SK-MEL-5 (cell line): ENCODE measurements around a stretch of chr13.

DNA sequence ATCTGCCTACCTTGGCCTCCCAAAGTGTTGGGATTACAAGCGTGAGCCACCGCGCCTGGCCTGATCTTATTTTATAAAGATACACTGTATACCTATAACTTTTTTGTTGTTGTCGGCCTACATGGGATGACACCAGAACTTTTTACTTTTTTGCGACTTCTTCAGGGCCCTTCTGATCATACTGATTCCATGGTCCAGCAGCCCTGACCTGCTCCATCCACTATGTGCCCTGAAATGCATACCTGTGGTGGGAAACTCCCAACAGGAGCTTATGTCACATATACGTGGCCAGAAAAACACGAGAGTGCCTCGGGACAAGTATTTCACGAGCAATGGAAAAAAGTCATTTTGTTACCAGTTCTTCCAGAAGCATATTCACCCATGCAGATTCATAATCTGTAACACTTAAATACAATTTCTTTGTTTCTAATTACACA lies 1174.3 kb downstream of the KLF5 start:
RAMPAGE:
- cytosol, long total RNA = no peak
- long total RNA = no peak
- nucleus, long total RNA = no peak

DNA sequence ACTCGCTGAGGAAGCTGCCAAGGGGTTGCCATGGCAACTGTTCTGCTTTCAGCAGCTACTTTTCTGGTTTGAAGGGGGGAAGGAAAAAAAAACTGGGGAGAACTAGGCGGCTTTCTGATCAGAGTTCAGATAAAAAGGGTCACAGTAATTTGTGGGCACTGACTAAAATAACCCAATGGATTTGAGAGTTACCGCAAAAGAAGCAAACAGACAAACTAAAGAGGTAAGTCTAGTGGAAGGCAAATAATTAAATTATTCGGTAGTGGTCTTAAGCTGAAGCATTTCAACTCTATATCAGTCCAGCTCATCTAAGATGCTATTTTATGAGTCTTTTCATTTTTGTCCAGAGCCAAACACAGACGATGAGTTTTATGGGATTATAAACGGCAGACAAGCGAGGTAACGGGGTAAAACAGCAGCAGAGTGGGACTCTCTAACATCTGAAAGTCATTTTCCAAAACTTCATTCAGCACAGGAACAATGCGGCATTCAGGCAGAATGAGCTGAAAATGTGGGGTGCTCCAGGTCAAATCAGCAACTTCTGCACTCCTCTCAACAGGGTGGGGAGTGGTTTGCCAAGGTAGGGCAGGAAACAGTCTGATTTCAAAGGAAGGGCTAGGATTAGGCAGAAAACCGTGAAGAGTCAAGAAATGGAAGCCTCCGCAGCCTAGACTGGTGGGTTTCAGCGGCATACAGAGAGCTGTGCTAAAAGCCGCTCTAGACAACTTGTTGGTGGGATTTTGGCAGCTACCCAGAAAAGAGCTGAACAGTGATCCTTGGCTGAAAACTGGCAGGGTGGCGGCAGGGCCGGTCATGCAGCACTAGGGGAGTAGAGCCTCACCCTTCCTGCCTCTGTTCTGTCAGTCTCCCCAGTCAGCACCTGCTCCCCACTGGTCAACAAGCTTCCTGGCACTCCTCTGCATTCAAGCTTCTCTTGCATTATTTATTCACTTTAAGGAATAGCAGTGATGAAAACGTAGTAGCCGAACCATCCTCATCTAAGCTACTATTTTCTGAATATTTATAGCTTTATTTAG lies 1193.7 kb downstream of the TBC1D4 start:
RAMPAGE:
- cytosol, long total RNA = no peak
- long total RNA = no peak
- nucleus, long total RNA = no peak

DNA sequence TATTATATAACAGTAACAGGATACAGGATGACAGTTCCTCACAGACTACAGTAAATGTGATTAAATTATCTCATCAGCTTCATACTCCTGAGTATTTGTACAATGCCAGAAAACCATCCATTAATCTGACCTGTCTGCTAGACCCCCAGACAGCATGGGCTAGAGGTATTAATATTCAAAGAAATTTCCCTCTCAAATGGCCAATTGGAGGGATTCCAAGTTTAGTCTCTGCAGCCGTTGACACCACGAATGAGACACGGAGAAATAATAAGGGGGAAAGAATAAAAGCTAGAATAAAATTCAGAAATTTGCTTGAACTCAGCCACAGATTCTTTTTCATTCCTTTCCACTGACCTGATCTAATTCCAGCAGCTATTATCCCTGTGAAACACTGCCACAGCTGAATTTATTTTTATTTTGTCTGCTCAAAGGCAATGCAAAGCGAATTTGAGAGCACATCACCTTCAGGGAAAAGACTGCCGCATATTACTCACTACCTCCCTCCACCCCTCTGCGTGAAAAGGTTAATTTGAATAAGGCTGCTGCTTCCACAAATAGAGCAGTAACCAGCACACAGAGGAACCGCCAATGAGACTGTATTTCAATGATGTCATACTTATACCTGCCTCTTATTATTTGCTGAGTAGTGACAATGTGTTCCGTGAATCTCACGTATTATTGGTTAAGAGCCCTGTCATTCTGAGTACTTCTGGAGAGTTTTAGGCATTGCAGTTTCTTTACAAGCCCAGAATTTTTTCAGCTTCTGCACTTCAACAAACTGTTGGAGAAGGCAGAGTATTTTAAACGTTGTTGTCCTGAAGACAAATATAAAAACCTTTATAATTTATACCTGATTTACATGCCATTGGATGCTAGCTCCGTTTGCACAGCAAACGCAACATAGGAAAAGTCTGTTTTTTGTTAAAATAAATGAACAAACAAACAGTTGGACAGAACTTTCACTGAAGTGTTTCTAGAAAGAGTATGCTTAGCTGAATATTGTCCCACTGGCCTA lies 1191.7 kb downstream of the TBC1D4 start:
RAMPAGE:
- cytosol, long total RNA = no peak
- long total RNA = no peak
- nucleus, long total RNA = no peak

GRCh38 chr13:75133102-75133379 lies 348.9 kb downstream of the TBC1D4 start:
RAMPAGE:
- cytosol, long total RNA = no peak
- long total RNA = no peak
- nucleus, long total RNA = no peak

GRCh38 chr13:75173877-75174396 lies 308.0 kb downstream of the TBC1D4 start:
RAMPAGE:
- cytosol, long total RNA = no peak
- long total RNA = no peak
- nucleus, long total RNA = no peak

DNA sequence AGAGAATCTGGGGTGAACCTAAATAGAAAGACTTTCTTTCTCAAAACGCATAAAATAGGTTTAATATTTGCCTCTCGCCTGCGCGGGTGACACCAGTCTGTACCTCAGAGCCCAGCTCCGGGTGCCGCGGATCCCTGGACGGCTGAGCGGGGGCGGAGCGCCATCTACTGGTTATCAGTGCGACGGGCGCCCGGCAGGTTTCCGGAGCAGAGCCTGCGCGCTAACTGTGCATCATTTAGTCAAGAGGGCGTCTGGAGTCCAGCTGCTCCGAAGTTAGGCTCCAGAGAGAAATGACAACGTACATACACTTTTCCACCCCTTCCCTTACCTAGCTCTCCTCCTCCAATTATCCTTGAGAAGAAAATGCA lies 262.2 kb downstream of the TBC1D4 start:
RAMPAGE:
- cytosol, long total RNA = no peak
- long total RNA = no peak
- nucleus, long total RNA = no peak

GRCh38 chr13:75789463-75789929 lies 153.4 kb downstream of the LMO7 start:
RAMPAGE:
- cytosol, long total RNA = no peak
- long total RNA = no peak
- nucleus, long total RNA = no peak

DNA sequence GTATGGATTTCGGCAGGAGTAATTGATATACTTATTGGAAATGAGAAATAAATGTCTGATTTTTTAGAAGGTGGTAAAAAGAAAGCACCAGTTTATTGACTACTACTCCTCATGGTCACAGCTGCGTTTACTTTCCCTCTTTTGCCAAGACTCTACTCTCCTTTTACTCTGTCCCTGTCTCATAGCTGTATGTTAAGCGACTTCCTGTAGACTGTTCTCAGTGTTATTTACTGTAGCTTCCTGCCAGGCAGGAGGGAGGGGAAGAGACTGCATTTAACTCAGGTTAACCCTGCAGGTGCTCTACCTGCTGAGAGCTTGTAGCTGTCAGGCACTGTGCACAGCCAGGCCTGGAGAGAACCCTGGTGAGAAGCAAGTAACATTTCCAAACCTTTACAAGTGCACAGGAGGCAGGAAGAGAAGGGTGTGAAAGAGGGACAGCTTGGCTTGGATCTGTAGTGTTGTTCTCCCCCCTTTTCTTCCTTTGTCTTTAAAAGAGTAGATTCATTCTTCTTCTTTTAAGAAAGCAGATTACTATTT lies 167.0 kb downstream of the LMO7 start:
RAMPAGE:
- cytosol, long total RNA = no peak
- long total RNA = no peak
- nucleus, long total RNA = no peak

GRCh38 chr13:75806098-75806474 lies 170.0 kb downstream of the LMO7 start:
RAMPAGE:
- cytosol, long total RNA = no peak
- long total RNA = no peak
- nucleus, long total RNA = no peak

DNA sequence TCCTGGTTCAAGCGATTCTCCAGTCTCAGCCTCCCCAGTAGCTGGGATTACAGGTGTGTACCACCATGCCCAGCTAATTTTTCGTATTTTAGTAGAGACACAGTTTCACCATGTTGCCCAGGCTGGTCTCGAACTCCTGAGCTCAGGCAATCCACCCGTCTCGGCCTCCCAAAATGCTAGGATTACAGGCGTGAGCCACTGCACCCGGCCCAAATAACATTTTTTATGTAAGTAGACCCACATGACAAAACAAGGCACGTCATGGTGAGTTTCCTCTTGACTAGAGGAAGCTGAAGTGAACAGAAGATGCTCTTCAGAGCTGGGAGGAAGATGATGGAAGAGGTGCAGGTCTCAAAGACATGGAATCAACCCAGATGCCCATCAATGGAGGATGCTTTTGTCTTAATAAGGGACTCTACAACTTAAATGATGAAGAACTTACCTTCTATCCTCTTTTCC lies 139.0 kb downstream of the KCTD12 start:
RAMPAGE:
- cytosol, long total RNA = no peak
- long total RNA = no peak
- nucleus, long total RNA = no peak

DNA sequence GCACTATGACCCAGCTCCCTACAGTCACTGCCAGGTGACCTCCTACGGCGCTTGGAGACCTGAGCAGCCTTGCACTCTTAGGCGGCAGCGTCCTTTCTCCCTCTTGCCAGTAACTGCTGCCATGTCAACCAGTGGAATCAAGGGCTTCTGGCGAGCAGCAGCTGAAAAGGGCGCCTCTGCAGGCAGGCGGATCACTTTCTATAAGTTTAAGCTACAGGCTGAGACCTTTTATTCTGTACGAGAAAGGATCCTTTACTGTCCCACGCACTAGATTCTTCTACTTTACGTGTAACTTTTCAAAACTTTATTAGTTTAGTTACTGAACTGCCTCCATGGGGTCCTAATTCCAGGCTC lies 2.0 kb downstream of the KCTD12 start:
RAMPAGE:
- cytosol, long total RNA = no peak
- long total RNA = no peak
- nucleus, long total RNA = no peak

DNA sequence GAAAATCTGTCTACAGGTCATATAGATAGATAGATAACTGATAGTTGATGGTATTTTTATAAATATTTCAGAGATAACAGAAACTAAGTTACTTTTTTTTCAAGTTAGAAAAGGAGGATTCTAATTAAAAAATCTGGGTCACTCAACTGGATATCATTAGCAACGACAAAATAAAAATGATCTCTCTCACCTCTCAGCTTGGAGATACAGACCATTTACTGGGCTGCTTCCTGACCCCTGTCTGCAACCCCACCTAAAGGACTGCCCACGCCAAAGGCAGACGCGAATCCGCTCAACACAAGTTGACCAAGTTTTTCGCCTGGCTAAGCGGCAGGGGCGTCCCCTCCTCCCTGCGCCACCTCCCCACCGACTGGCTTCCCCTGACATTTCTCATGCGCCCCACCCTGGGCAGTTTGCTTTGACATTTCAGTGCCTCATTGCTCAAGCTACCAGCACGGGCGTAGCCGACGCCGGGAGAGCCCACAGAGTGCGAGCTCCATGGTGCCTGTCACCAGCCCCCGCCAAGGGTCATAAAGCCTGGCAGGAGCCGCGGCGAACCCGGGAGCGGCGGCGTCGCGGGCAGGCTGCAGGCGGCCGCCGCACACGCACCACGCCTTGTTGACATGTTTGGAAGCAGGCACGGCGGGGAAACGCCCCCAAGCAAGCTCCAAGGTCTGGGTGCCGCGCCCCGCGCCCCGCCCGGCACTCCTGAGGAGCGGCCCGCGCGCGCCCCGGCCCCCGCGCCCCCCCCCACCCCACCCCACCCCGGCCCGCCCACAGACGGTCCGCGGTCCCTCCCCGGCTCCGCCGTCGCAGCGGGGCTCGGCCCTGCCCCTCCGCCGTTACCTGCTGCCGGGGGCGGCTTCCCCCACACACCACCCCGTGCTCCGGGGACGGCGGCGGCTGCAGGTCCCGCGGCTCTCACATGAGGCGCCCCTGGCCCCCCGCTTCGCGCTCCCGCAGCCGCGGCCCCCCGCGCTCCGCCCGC lies 684 bp downstream of the FBXL3 start:
RAMPAGE:
- cytosol, long total RNA = no peak
- long total RNA = no peak
- nucleus, long total RNA = no peak

DNA sequence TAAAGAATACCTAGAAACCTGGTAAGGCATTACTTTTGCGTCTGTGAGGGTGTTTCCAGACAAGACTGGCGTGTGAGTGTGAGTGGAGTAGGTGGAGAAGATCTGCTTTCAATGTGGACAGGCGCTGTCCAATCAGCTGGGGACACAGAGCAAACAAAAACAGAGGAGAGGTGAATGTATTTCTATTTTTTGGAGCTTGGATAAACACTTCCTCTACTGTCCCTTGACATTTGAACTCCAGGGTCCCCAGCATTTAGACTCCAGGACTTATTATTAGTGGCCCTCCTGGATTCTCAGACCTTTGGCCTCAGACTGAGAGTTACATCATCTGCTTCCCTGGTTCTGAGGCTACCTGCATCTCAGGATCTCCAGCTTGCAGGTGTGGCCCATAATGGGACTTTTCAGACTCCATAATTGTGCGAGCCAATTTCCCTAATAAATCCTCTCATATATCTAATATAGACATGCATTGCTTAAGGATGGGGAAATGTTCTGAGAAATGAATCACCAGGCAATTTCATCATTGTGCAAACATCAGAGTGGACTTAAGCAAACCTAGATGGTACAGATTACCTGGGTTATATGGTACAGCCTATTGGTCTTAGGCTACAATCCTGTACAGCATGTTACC lies 116.3 kb upstream of the FBXL3 start:
RAMPAGE:
- cytosol, long total RNA = no peak
- long total RNA = no peak
- nucleus, long total RNA = no peak

RAMPAGE:
- cytosol, long total RNA = no peak
- long total RNA = no peak
- nucleus, long total RNA = no peak
Measured at GRCh38 chr13:77144755-77145883, 118.2 kb upstream of the FBXL3 start.

DNA sequence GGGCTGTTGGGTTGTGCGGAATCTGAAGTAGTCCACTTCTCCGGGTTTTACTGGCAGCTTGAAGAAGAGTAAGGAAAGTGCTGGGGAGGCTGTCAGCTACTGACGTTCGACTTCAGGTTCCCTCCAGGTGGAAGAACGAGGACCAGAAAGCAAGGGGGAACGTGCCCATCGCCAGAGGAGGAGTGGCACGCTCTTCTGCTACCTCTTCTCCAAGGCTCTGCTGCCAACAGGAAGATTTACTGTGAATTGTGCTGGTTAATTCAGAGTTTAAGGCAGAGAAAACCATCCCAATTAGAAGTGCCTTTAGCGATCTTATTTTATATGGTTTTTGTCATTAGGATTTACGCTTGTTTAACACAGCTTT lies 295 bp upstream of the MYCBP2 start:
RAMPAGE:
- cytosol, long total RNA = no peak
- long total RNA = no peak
- nucleus, long total RNA = no peak

RAMPAGE:
- cytosol, long total RNA = no peak
- long total RNA = no peak
- nucleus, long total RNA = no peak
Measured at GRCh38 chr13:77390575-77390907, 63.6 kb upstream of the MYCBP2 start.

DNA sequence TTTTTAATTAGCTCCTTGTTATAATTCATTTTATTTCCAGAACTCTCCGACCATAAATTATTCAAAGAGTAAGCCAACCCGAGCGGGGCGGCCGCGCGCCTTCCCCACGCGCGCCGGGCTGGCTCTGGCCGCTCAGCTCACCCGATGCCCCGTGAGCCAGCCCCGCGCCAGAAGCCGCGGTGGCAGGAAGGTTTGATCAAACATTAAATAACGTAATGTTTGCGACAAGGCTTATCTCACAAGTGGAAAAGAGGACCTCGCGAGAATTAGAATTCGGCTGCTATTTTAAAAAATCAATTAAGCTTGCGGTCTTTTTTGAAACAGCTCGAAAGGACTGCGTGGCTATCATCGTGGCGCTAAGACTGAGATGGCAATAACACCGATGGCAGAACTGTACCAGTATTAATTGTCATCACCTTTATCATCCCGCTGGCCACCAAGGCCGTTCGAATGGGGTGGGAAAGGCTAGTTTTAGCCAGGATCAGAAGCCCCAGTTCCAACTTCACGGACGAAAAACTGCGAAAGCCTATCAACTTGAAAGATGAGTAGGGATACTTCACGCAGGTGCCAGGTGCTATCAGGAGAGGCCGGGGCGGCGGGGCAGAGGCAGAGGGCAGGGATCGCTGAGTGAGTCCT lies 6.5 kb downstream of the POU4F1 start:
RAMPAGE:
- cytosol, long total RNA = no peak
- long total RNA = no peak
- nucleus, long total RNA = no peak

GRCh38 chr13:79402006-79402399 lies 4.1 kb downstream of the RBM26 start:
RAMPAGE:
- cytosol, long total RNA = no peak
- long total RNA = no peak
- nucleus, long total RNA = no peak

DNA sequence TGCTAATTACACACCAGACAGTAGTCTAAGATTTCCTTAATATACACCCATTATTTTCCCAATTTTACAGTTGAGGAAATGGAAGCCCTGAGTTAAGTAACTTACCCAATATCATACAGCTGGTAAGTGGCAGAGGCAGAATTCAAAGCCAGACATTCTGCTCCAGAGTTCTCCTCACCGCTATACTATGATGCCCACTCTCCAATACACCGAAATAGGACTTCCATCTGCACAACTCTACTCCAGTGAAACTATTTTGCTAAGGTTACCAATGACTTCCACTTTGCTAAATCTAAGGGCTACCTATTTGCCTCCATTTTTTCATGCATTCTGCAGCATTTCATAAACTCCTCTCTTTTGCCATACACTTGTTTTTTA lies 2.5 kb downstream of the RBM26 start:
RAMPAGE:
- cytosol, long total RNA = no peak
- long total RNA = no peak
- nucleus, long total RNA = no peak

DNA sequence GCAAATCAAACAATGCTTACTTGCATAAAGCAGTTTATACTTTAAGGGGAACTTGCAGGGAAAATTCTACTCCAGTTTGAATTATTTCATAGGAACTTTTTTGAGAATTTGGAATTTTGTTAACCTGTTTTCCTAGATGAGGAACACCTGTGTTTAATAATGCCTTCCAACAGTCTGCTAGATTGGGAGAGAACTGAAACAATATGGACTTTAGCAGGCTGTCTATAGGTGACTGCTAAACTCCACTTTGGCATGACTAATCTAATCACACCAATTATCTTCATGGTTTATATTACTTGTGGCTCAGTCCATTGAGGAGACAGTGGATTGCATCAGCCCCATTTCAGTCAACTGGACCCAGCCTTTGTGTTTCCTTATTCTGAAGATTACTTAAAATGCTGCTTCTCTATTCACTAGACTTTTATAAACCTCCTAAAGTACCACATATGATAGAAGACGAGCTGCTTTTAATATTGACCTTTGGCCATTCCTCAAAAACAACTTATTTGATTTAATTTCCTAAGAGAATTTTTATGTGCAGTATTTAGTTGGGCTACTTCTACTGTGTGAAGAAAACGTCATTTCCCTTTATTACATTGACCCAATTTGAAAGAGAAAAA lies 295.6 kb downstream of the NDFIP2 start:
RAMPAGE:
- cytosol, long total RNA = no peak
- long total RNA = no peak
- nucleus, long total RNA = no peak